Measurements from ENCODE around the genes CFAP77, TSC1 and CEL.

DNA sequence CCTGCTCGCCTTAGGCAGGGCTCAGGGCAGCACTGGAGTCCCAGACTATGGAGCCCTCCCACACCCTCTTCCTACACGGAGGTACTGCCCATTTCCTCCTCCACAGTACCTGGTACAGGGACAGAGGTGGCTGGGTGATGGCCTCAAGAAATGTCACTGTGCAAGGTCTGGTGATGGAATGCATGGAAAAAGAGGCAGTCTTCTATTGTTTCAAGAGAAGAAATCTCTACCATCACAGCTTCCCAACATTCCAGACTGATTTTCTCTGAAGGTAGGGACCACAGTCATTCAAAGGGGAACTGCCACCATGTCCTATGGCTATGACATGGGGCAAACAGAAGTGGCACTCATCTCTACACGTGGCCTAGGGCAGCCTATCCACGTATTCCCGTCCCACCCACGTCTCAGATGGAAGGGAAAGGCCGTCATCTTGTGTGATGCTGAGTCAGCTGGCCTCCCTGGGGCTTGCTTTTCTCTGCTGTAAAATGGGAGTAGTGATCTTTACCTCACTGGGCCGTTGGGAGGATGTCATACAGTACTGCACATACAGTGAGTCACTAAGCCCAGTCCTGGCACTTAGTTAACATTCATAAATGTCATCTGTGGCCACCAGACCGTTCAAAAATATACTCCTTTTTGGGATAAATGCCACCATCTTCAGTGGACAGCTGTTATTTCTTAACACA, 72.4 kb downstream of the RAPGEF1 start:
- PRO-cap, 2 experiments = no peak in any of the 2 experiments

DNA sequence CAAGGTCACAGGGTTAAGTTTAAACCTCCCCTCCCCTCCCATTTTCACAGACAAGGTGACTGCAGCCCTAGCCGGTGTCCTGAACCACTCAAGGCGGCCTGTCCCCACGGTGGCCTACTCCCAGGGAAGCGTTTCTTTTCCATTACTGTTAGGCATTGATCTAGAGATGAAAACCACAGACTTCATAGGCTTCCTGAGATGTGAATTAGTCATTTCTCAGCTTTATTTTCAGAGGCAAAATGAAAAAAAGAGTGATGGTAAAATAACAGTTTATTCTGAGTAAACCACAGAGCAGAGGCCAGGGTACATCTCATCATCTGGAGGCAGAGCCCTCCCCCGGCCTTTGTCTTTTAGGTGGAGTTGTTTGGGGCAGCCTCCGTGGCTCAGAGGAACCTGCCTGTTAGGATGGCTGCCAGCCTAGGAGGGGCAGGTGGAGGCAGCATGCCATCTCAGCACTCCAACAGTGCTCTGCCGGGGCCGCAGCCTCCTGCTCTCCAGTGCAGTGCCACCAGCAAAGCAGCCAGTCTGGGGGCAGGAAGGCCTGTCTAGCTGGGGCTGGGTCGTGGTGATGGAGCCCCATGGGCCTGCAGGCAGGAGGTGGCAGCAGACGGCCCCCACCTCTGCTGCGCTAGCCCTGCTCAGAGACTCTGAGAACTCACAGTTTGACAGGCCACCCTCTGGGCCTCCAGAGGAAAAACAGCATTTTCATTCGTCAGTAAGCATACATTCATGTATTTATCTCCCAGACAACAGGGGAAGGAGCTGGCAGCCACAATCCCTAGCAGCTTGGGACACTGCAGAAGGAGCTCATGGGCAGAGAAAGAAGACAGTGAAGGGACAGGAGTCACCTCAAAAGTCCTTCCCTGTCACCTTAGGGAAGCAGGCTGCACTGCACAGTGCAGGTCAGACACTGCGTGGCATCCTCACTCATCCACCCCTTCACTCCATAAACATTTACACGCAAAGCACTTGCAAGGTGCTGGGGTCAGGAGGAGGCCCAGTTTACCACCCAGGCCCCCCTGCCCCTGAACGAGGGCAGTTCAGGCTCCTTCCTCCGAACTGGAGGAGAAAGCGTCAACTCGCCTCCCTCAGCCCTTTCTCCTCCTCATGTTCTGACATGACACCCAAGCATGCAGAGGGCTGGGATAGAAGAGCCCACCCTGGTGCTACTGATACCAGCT, 71.0 kb downstream of the RAPGEF1 start:
- PRO-cap, 2 experiments = peak in 2 of 2 experiments; most common plus-strand start position 58 of the sequence (in 1); most common minus-strand start position 134 of the sequence (in 1)

GRCh38 chr9:131676732-131677056, 63.2 kb downstream of the RAPGEF1 start:
- PRO-cap, 2 experiments = no peak in any of the 2 experiments

- PRO-cap, 2 experiments = peak in 1 of 2 experiments; most common minus-strand start chr9:131692562 (in 1)
These were observed 47.5 kb downstream of the RAPGEF1 start for GRCh38 chr9:131692262-131692913.

DNA sequence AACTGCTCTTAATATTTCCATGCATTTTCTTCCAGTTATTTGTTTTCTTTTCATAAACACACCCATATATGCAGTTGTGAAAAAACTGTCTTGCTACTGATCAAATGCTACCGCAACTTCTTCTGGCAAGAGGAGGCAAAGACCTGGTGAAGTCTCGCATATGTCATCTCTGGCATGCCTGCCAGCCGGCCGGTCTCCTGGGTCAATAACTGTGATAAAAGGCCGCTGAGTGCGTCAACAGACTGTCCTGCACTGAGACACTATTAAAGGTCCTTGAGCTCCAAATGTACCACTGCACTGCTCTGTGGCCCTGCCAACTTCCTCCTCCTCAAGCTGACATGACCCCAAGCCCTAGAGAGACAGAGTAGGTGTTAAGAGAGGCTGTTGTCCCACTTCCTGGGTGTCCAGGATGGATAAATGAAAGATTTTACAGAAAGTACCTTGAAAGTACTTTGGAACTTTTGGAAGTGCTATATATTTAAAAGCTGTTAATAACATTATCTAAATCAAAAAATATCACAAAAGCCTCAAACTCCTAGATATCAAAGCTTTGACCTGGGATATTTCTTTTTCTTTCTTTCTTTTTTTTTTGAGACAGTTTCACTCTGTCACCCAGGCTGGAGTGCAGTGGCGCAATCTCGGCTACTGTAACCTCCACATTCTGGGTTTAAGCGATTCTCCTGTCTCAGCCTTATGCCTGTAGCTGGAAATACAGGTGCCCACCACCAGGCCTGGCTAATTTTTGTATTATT, 31.5 kb downstream of the RAPGEF1 start:
- PRO-cap, 2 experiments = peak in 2 of 2 experiments; most common plus-strand start position 292 of the sequence (in 2); most common minus-strand start position 332 of the sequence (in 2)

DNA sequence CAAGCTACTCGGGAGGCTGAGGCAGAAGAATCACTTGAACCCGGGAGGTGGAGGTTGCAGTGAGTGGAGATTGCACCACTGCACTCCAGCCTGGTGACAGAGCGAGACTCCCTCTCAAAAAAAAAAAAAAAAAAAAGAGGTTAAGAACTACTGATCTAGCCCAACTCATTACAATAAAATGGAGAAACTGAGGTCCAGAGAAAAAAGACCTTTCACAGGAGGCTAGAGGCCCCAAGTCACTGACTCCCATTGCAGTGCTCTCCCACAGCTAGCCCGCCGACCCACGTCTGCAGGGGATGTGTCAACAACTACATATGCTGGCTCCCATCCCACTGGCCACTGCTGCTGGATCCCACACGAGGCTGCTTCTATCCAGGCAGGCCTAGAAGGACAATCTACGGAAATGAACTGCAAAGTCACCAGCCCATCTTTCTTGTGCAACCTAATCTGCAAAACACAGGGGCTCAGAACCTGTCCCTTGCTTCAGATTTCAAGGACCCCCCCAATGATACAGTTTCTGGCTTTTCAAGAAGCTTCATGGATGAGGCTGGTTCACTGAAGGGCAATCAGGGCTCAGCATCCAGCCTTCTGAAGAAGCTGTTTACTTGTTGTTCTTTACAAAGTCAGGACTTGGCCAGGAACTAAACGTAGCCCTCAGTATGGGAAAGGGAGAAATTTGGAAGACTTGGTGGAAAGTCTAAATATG, 24.0 kb downstream of the RAPGEF1 start:
- PRO-cap, 2 experiments = no peak in any of the 2 experiments

- PRO-cap, 2 experiments = peak in 2 of 2 experiments; most common plus-strand start chr9:131733625 (in 2); most common minus-strand start chr9:131733085 (in 2)
These were observed 6.7 kb downstream of the RAPGEF1 start for GRCh38 chr9:131732855-131733960.

GRCh38 chr9:132141083-132142407, 20.3 kb upstream of the NTNG2 start:
- PRO-cap, 2 experiments = no peak in any of the 2 experiments

DNA sequence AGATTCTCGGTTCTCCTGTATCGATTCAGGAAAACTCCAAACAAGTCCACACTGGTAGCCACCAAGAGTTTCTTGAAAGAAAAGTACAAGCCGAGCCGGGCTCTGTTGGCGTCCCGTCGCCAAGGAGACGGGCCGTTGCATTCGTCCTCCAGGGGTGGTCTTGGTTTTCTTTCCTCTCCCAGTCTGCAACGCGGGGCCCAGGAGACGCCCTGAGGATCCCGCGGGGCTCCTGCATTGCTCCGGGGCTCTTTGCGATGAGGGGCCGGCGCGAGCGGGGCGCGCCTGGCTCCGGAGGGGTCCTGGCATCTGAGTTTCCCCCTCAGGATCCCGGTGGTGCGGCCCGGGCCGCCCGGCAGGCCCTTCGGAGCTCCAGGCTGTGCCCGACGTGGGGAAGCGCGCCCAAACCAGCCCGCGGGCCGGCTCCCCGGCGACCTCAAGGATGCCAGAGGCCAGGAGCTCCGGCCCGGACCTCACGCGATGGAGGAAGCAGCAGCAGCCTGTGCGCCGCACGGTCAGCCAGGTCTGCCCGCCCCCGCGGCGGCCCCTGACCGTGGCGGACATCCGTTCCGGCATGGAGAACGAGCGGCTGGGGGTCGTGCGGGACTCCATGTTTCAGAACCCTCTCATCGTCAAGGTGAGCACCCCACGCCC, at the start of gene CFAP77:
CFAP77 (plus strand) TSS at position 379 of the 651 bp plus-strand sequence.
- PRO-cap, 2 experiments = peak in 1 of 2 experiments; most common plus-strand start position 445 of the sequence (in 1)

DNA sequence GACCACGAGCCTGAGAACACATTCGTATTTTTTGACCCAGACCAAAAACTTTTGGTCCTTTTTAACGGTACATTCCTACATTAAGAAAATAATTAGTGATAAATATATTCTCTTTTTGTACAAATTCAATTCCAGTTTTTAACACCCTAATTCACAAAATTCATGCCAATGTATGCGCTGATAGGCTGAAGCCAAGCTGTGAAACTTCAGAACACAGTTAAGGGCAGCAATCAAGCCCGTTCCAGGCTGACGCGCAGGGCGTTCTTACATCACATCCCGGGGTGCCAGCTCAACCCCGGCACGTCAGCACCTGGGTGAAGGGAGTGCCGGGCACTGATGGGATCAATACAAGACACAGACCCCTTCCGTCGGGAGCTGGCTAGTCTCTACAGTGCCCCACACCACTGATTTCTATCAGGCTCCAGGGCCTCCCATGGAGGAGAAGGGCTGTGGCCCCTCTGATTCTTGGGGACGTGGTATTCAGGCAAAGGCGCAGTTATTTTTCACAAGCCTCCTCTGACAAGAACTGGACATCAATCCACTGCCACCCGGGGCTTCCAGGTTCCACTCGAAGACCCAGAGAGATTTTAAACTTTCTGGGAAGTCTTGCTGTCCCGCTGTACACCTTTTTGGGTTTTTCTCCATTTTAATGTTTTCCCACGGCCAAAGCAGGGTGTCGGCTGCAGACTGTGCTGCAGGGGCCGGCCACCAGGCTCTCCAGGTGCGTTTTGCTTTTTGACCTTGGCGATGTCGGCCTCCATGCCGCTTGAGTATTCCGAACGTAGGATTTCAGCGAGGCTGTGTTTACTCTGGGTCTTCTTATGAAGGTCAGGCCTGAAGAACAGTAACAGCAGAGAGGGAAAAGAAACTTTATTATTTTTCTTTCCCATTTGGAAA, 12.1 kb downstream of the BARHL1 start:
- PRO-cap, 2 experiments = no peak in any of the 2 experiments

- PRO-cap, 2 experiments = peak in 2 of 2 experiments; most common plus-strand start chr9:132944955 (in 1); most common minus-strand start chr9:132944562 (in 1)
These were observed at the start of gene TSC1 for GRCh38 chr9:132944406-132945223. TSC1 (minus strand) TSS chr9:132944616.

GRCh38 chr9:133022997-133023842, 7.6 kb upstream of the GTF3C5 start:
- PRO-cap, 2 experiments = no peak in any of the 2 experiments

DNA sequence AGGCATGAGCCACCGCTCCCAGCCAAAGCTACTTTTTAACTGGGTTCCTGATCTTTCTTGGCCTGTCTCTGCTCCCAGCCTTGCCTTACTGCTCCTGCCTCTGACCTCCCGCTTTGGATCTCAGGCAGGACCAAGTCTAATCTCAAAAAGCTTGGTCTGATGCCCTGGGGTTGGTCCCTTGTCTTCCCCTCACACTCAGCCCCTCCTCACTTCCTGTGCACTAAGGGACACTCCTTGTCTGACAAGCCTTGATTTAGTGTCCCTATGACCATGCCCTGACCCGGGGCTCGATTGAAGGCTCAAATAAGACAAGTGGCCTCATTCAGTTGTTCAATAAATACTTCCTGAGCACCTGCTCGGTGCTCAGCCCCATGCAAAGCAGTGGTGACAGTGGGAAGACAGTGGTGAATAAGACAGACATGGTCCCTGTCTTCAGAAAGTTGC, 3.6 kb upstream of the GTF3C5 start:
- PRO-cap, 2 experiments = no peak in any of the 2 experiments

DNA sequence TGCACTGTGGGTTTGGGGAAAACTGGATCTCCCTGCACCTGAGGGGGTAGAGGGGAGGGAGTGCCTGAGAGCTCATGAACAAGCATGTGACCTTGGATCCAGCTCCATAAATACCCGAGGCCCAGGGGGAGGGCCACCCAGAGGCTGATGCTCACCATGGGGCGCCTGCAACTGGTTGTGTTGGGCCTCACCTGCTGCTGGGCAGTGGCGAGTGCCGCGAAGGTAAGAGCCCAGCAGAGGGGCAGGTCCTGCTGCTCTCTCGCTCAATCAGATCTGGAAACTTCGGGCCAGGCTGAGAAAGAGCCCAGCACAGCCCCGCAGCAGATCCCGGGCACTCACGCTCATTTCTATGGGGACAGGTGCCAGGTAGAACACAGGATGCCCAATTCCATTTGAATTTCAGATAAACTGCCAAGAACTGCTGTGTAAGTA, at the start of gene CEL:
CEL (plus strand) TSS at position 135 of the 432 bp plus-strand sequence.
- PRO-cap, 2 experiments = no peak in any of the 2 experiments

DNA sequence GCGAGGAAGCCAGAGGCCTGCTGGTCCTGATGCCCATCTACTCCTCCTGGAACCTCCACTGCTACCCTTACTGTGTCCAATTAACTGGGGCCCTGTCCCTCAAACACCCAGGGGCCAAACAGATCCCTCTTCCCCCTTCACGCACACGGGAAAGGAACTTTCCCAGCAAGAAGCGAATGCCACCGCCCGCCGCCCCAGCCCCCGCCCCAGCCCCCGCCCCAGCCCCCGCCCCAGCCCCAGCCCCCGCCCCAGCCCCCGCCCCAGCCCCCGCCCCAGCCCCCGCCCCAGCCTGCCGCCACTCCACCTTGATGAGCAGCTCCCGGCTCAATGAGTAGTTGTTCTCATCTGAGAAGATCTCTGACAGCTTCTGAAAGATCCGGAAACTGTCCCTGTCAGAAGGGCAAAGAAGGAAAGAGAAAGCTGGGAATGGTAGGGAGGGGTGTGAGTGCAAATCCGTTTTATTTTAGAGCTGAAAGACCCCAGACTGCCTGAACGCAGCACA, 15.4 kb downstream of the RALGDS start:
- PRO-cap, 2 experiments = no peak in any of the 2 experiments

- PRO-cap, 2 experiments = peak in 2 of 2 experiments; most common plus-strand start chr9:133113692 (in 2); most common minus-strand start chr9:133112723 (in 2)
These were observed 8.0 kb downstream of the RALGDS start for GRCh38 chr9:133112658-133113768.

DNA sequence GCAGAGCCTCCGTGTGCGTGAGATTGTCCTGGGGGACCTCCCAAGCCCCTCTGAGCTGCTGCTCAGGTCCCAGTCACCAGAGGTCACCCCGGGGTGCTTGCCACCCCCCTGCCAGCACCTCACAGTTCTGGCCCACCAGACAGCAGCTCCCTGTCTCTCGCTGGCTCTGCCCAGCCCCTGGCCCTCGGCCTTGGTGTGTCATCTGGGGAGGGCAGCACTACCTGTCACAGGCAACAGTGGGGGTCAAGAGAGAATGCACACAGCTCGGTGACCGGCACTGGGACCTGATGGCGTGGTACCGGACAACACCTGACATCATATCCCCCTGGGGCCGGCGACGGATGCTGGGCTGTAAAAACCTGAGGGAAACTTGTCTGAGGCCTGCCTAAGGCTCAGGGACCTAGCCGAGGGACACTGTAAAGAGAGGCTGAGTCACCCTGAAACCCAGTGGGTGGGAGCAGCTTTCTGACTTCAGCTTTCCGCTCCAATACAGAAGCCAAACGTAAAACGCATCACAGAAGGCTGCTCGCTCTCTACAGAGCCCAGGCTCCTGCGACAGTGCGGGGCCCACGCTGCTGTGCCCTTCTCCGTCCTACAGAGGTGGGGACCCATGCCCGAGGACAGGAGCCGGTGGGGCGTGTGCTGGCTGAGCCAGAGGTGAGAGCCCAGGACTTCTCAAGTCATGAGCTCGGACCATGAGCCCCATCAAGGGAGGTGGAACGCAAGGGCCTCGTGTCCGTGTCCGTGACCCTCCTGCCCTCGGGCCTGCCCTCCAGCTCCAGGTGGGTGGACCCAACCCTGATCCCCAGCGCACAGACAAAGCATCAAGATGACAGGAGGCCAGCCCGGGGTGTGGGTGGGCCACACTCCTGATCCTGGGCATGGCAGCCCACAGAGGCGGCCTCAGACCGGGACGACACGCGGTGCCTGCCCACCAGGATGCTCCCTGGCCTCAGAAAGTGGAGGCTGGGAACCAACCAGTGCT, 5.3 kb downstream of the RALGDS start:
- PRO-cap, 2 experiments = peak in 1 of 2 experiments; most common plus-strand start position 515 of the sequence (in 1); most common minus-strand start position 333 of the sequence (in 1)

DNA sequence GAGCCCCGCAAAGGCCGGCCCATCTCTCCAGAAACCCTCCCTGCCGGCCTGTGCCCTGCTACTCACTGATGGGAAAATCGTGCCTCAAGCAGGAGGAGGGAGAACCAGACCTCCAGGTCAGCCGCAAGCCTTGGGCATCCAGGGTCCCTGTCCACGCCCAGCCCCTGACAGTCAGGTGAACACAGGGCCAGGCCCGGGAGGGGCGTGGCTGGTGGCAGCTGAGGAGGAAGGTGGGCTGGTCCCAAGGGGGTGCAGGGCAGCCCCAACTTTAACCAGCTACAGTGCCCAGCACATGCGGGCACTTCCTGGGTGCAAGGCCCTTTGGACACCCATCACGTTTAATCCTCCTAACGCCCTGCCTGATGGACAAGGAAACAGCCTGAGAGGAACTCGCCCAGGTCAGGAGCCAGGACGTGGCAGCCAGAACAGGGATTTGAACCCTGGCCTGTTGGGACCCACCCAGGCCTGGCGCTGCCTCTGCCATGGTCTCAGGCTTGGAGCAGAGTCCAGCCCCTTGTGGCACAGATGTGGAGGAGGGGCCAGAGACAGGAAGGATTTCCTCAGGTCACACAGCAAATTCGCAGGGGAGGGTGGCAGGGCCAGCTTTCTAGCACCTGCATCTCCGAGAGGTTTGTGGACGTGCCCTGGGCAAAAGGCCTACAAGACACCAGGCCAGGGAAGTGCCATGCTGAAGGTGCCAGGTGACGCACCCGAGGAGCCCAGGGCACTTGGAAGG, 4.5 kb downstream of the RALGDS start:
- PRO-cap, 2 experiments = peak in 1 of 2 experiments; most common plus-strand start position 630 of the sequence (in 1); most common minus-strand start position 337 of the sequence (in 1)

DNA sequence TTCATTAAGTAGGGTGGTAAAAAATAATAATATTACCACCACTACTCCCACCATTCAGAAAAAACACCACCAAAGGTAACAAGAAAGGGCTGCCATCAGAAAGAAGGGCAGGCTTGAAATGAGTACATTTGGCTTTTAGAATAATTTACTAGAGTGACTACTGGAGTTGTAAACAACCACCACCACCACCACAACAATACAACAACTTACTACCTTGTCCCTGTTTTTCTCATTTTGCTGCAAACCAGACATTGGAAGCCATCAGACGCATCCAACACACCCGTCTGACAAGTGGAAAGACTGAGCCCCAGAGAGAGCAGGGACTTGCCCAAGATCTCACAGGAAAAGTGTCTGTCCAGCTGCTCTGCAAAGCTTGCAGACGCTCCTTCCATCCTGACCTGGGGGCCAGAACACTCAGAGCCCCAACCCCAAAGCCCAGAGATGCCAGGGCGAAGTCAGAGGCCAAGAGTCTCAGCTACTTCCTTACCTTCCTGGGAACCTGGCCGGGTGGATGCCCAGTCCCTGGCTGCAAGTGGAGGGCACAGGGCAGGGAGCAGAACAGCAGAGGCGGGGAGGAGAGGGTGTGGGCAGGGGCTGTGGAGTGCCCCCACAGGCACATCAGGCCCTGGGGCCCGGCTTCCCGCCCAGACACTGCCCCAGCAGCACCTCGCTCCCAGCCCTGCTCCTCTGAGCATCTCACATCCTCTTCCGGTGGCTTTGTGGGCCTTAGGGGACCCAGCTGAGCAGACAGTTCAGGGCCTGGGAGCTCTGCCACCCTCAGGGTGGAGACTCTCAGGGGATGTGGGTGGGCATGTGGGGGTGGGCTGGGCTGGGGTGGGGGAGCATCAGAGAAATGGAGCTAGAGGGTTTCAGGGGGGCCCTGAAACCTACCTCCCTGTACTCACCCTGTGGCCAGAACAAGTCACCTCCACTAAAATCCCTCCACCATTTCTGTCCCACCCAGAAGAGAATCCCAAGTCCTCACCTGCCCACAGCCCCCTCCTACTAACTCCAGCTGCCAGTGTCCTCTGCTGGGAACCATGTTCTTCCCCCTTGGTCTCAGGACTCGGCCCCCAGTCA, 9.8 kb upstream of the RALGDS start:
- PRO-cap, 2 experiments = peak in 1 of 2 experiments; most common minus-strand start position 700 of the sequence (in 1)

- PRO-cap, 2 experiments = peak in 2 of 2 experiments; most common plus-strand start chr9:133135414 (in 1); most common minus-strand start chr9:133135380 (in 1)
These were observed 14.4 kb upstream of the RALGDS start for GRCh38 chr9:133135186-133136008.

All from monocyte (primary cell).